Jejunum (tissue), 1 donor: ENCODE results near the gene TLR10.

- PRO-cap, result no peak
Measured at GRCh38 chr4:31996583-31997083, 1276.5 kb downstream of the PCDH7 start.

- PRO-cap, result no peak
Measured at GRCh38 chr4:36130345-36130982, 113.8 kb downstream of the ARAP2 start.

DNA sequence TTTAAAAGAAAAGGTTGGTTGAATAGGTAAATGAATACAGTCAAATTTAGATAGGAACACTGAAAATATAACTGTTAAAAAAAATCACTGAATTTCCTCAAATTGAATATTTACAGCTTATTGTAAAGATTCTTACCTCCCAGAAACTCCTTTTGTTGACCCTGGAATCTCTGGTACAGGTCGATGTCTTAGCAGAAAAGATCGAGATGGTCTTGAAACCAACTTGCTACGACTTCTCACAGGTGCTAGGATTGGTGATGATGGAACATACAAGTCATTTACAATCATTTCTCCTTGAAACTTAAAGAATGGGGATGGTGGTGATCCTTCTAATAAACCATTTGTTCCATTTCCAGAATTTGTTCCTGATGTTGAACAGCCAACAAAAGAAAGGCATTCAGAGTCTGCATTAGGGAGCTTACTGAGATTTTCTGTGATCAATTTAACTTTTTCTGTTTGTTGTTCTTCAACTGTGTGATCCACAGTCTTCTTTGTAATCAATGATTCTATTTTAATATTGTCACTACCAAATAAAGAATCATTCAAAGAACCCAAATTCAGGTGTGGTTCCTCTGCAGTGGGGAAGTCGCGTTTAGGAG, 15.8 kb downstream of the ARAP2 start:
- PRO-cap, result no peak

DNA sequence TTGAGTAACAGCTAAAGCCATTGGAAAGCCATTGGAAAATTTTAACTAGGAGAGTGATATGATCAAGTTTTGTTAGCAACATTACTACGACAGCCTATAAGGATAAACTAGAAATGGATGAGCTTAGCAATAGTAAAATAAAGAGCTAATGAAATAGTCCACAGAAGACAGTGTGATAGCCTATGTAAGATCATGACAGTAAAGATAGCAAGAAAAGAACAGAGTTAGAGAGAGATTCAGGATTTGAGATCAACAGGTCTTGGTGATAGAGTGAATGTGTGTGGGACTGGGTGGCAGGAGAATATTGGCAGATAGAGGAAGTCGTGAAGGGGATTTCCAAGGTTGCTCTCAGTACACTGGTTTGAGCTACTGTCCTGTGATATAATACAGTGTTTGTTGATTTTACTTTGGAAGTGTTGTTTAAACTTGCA, 44.0 kb downstream of the DTHD1 start:
- PRO-cap, result no peak

DNA sequence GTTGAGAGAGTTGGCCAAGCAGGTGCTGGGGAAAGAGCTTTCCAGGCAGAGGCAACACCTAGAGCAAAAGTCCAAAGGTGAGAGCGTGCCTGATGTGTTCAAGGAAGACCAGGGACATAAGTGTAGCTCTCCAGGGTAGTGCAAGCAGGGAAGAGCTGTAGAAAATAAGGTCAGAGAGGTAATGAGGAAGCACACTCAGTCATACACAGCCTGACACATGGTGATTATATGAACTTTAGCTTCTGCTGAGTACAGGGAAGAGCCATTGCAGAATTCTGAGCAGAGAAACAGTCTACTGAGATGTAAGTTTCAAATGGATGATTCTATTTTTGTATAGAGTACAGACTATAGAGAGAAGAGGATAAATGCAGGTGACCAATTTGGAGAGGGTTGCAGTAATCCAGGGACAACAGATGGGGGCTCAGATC, 264.9 kb upstream of the NWD2 start:
- PRO-cap, result no peak

GRCh38 chr4:37243745-37244304, 718 bp upstream of the NWD2 start:
- PRO-cap, result no peak

DNA sequence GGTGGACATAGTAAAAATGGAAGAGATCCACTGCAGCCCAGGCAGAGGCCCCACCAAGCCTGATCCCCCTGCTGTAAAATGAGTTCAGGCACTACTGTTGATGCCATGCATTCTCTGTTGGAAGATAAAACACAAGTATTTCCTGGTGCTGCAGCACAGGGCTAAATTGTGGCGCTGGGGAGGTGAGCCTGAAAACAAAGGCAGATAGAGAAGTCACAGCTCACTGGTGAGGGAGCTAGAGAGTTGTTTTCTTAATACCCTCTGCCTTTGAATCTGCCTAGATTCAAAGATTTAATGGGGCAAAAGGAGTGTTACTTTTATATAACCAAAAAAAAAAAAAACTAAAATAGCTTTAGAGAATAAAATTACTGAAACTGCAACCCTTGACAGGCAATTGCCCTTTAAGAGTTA, 9.8 kb downstream of the C4orf19 start:
- PRO-cap, result no peak

DNA sequence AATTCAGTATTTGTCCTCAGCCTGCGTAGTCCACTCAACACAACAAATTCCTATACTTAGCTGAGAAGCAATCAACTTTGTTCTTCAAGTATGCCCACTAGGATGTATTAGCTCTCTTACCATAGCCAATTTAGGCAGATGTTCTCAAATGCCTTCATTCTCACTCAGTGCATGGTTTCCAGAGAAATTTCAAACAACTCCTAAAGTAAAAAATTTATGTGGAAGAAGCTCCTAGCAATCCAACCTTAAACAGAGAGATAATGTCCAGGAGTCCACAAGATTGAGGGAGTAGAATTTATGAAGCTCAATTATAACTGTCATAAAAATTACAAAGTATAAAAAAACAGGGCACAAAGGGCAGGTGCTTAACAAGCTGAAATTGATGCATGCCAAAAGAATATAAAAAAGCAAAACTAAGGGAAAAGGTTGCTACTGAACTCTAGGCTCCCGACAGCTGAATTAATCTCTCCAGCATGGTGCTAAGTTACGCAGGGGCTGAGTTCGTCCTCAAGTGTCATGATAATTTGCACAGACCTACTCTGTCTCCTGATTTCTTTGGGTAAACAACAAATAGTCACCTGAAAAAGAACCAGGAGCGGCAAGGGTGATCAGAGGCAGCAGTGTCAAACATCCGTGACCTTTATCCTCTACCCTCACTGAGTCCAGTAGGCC, 47.1 kb upstream of the RELL1 start:
- PRO-cap, result no peak

- PRO-cap, result no peak
Measured at GRCh38 chr4:37818684-37819204, 7.7 kb upstream of the PGM2 start.

DNA sequence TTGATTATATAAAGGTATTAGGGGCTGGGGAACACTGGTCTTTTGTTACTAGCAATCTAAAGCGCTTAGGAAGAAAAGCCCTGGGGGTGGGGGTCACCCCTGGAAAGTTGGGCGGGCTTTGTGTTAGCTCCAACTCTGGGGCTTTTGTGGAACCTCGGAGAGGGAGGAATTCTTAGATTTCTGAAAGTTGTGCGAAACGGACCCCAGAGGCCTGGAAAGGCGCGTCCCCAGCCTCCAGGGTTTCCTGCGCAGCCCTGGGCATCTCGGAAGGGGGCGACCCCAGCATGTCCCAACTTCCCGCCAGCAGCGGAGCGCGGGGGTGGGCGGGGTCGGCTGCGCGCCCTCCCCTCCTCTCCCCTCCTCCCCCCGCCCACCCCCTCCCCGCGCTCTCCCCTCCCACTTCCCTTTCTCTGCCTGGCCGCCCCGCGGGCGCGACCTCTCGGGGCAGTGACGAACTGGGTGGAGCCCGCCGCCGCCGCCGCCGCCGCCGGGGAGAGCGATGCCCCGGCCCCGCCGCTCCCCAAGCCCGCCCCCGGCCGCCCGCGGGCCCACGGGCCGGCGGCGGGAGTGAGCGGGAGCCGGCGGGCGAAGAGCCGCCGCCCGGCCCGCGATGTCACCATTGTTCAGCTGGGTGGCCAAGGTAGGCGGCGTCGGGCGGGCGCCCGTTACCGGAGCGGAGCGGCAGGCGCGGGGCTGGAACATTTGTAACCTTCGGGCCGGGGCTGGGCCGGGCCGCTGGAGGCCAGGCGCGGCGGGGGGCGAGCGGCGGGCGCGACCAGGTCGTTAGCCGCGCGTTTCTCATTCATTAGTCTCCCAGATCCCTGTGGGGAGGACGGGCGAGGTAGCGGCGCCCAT, 16.9 kb downstream of the PTTG2 start:
- PRO-cap, result bidirectional peak, plus-strand start at position 447 of the sequence, minus-strand start at position 315 of the sequence

DNA sequence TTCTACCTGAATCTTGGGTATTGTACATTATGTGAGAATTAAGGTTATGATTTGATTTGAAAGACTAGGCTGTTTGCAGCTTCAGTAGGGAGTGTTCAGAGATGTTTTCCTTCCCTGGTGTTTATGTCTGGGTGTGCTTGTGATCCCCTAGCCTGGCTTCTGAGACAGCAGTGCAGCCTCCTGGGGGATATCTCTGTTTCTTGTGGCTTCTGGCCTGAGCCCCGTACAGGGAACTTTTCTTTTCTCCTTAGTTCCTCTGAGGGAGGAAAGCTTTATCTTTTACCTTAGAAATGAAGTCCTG, 45.1 kb downstream of the PTTG2 start:
- PRO-cap, result no peak

DNA sequence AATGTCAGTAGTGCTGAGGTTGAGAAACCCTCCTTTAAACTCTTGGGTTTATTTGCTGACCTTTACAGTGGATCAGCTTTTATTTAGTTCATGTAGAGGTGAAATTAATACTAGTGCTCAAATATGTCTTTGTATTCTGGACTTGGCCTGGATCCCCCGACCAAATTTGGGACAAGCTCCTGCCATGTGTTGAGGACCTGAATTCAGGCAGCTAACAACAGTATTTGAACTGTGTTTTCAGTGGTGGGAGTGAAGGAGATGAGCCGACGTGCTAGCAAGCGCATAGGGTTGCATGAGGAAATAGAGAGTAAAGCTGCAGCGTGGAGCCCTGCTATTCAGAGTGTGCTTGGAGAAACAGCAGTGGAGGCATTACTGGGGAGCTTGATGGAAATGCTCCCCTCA, 126.2 kb downstream of the PTTG2 start:
- PRO-cap, result no peak

GRCh38 chr4:38157315-38157935, 197.2 kb downstream of the PTTG2 start:
- PRO-cap, result no peak

DNA sequence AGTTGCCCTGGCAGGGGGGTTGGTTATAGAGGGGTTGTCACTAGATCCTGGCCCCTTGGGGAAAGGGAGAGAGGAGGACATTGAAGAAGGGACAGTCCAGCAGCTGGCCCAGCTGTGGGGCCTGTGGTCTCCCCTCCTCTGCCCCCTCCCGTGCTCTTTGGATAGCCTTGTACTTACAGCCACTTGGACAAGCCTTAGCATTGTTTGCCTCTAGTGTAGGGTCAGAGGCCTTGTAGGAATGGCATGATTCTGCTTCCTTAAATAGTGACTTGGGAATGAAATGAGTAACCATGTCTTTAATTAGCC, 230.5 kb downstream of the PTTG2 start:
- PRO-cap, result no peak

- PRO-cap, result no peak
Measured at GRCh38 chr4:38310345-38310609, 350.1 kb downstream of the PTTG2 start.

GRCh38 chr4:38674108-38675327, 10.5 kb downstream of the KLF3 start:
- PRO-cap, result unidirectional peak, minus-strand start at chr4:38674791

DNA sequence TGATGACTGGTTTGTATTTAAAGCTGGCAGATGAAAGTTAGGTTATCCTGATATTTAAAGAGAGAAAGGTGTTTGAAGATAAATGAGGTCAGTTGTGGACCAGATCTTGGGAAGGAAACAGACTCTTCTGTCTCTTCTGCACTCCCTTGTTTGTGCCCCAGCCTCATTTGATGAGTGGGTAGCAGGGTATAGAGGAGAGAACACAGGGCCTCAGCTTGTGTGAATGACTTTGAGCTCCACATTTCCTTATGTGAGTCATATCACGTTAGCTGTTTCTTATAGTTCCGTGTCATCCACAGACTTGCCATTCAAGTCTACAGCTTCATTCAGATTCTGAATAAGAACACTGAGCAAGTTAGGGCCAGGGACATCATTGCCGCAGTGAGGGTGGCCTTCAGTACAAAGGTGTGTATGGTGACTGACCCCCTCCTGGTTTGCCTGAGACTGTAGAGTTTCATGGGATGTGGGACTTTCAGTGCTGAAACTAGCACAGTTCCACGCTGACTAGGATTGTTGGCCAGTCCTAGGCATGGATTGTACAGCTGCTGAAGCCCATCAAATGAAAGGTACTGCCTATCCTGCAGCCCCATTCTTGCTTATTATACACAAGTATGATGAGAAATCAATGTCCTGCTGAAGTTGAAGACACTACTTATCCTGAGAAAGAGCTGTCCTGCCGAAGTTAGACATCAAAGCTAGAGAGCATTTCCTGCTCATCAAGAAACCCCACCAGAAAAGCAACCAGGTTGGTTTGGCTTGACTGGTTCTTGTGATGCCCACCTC, 23.6 kb downstream of the KLF3 start:
- PRO-cap, result no peak

GRCh38 chr4:38782723-38783168, at the start of gene TLR10:
TLR10 (minus strand) TSS chr4:38782990.
- PRO-cap, result no peak

GRCh38 chr4:38928916-38929741, 61.5 kb downstream of the FAM114A1 start:
- PRO-cap, result no peak

- PRO-cap, result no peak
Measured at GRCh38 chr4:38931097-38931772, 63.6 kb downstream of the FAM114A1 start.